Placental epithelial cell (primary cell): ENCODE measurements around a stretch of chr5.

DNA sequence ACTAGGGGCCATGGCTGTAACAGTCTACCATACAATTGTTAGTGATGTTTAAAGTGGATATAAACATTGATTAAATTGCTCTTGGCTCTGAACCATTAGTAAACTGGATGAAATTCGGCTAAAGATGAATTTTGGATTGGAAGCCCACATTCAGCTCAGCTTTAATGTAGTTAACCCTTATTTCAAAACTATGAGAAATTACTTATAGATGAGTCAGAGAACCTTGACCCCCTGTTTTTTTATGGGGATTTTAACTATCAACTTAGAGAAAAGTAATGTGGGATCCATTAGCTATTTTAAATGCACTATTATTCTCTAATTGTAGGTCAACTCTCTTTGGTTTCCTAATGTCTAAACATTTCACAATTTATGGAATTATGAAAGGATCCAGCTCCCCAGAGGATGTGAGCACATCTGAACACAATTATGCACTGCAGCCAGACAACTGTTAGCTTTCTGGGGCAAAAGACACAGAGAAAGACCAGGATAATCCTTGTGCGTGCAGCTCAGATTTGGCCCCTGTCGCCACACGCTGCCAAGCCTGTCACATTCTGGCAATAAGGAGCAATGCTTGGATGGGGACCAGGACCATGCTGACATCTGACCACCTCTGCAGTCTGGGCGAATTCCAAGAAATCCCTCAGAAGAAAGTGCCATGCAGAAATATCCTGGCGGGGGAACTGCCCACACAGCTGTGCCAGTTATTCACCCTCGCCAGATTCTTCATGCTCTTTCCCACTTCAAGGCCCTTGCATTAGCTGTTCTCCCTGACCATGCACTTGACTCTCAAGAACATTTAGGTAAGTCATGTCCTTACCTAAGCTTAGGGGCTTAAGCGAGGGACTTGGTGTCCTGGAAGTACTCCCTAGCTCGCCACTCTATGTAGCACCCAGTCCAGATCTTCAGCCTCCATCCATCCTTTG is 22.2 kb upstream of the CMBL start:
- CAGE, long polyA plus RNA: no peak

GRCh38 chr5:10352536-10353411 is 721 bp upstream of the MARCHF6 start:
- CAGE, long polyA plus RNA: no peak

DNA sequence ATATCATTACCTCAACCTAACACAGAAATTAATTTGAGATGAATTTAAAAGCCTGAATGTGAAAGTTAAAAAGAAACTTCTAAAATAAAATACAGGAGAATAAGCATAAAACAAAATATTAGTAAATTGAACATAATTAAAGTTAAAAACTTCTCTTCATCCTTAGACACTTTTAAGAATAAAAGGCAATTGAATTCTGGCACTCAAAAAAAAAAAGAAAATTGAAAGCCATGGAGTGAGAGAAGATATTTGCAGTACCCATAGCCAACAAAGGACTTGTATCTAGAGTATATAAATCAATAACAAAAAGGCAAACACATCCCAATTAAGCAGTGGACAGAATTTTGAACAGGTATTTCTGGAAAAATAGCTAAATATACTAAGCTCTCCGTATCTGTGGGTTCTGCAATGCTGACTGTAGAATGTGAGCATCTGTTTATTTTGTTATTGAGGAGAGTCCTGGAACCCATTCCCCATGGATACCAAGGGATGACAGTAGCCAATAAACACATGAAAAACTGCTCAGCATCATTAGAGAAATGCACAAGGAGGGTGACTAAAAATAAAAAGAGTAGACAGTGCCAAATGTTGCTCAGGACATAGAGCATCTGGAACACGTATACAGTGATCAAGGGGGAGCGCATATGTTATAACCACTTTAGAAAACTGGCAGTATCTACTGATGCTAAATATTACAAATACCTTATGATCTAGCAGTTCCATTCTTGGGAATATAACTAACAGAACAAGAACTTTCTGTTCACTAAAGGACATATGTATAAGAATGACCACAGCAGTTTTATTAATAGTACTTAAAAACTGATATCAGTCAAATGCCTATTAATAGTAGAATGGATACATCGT is 30.9 kb downstream of the MARCHF6 start:
- CAGE, long polyA plus RNA: no peak

GRCh38 chr5:10386748-10387244 is 33.3 kb downstream of the MARCHF6 start:
- CAGE, long polyA plus RNA: no peak

- CAGE, long polyA plus RNA: no peak
These were observed 18.8 kb downstream of the ROPN1L start for GRCh38 chr5:10460480-10460876.

- CAGE, long polyA plus RNA: no peak
These were observed 2.6 kb downstream of the ANKRD33B start for GRCh38 chr5:10566329-10567098.

DNA sequence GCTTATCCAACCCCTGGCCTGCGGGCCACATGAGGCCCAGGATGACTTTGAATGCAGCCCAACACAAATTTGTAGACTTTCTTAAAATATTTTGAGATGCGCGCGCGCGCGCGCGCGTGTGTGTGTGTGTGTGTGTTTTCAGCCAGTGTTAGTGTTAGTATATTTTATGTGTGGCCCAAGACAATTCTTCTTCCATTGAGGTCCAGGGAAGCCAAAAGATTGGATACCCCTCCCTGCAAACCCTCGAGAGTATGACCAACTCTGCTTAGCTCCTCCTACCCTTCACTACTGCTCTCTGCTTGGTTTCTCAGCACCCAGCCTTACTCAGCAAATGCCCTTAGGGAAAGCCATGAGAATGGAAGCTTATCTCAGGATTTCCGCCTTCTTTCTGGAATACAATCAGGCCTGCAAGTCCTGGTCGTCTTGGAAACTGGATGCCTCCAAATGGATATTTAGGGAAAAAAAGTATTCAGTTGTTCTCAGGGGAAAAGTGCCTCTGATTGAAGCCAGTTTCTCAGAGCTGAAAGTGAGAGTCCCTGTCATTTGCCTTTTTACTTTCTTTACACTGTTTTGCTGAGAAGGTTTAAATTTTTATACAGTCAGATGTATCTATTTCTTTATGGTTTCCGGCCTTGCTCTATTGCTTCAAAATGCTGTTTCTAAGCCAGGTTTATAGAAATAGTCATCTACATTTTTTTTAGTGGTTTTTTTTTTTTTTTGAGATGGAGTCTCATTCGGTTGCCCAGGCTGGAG is 26.8 kb downstream of the ANKRD33B start:
- CAGE, long polyA plus RNA: no peak

GRCh38 chr5:10680417-10681195 is 80.4 kb downstream of the DAP start:
- CAGE, long polyA plus RNA: no peak

DNA sequence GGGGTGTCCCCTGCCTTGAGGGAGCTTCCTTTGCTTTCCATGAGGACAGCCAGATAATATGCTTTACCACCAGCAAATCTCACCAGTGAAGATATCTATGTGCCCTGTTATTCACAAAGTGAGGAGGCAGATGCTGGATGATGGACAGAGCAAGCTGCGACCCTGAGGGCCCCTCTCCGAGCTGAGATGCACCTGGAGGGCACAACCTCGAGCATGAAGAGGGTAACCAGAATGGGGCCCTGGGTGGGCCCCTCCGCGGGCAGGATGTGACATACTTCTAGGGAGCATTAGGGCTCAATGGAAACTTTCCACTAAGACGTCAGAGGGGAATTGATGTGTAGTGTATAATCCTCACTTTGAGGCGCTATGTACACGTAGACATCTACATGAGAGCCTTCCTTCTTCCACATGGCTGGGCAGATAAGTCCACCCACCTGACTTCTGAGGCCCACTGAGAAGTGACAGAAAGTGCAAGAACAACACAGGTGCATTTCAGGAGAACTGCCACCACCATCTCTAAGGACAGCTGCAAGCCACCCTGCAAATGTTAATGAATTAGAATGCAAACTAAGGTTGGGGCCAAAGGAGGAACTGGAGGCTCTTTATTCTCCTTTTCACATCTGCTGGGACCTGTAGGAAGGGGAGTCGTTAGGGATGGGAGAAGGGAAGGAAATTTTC is 61.1 kb downstream of the DAP start:
- CAGE, long polyA plus RNA: no peak

DNA sequence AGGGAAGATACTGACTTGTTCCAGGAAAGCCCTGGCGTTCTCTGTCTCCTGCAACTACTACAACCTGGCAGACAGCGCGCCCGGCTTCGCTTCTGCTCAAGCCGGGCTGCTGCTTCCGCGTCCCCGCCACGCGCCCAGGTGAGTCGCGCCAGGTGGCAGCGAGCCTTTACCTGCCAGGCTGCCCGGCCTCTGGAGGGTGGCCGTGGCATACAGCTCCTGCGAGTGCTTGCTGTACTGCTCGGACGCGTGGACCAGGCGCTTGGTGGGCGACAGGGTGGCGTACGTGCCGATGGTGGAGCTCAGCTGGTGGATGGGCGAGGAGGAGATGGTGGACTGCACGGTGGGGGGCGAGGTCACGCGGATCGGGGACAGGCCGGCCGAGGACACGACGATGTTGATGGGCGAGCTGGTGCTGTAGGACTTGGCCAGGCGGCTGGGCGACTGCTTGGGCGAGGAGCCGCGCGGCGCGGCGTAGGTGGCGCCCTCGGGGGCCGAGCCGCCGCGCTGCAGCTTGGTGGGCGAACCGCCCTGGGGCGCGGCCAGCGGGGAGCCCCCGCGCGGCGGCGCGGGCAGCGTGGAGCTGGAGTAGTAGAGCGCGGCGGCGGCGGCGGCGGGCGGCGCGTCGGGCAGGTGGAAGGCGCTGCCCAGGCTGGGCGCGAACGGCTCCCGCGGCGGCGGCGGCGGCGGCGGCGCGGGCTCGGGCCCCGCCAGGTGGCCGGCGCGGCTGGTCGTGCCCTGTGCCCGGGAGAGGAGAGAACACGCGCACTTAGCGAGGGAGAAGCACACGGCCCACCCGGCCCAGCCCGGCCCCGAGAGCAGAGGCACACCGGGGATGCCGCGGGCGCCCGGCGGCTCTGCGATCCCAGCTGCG is 519.5 kb downstream of the CTNND2 start:
- CAGE, long polyA plus RNA: no peak

GRCh38 chr5:13498301-13498807 is 446.1 kb downstream of the DNAH5 start:
- CAGE, long polyA plus RNA: no peak

- CAGE, long polyA plus RNA: no peak
These were observed 760 bp upstream of the TRIO start for GRCh38 chr5:14142294-14142869.

GRCh38 chr5:14171557-14171902 is 28.4 kb downstream of the TRIO start:
- CAGE, long polyA plus RNA: no peak

DNA sequence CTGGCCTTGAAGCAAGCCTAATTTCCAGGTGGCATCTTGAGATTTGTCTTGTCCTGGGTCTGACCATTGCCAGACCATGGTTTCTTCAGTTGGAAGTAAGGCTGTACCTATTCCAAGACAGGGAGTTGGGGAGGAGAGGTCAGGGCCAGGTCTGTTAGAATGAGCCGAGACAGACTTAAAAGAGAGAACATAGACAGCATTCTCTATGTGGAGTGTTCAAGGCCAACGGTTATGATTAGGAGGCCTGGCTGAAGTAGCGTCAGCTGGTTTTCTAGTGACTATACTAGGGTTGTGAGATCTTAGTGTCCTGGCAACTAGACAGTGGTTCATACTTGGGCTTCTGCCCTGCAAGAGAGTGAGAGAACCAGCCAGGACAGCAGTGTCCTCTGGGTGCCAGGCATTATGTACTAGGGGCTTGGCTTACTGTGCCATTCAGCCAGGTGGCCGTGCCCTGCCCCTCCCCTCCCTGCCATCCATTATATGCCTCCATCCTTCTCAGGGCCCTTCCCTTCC is 56.7 kb downstream of the TRIO start:
- CAGE, long polyA plus RNA: no peak

DNA sequence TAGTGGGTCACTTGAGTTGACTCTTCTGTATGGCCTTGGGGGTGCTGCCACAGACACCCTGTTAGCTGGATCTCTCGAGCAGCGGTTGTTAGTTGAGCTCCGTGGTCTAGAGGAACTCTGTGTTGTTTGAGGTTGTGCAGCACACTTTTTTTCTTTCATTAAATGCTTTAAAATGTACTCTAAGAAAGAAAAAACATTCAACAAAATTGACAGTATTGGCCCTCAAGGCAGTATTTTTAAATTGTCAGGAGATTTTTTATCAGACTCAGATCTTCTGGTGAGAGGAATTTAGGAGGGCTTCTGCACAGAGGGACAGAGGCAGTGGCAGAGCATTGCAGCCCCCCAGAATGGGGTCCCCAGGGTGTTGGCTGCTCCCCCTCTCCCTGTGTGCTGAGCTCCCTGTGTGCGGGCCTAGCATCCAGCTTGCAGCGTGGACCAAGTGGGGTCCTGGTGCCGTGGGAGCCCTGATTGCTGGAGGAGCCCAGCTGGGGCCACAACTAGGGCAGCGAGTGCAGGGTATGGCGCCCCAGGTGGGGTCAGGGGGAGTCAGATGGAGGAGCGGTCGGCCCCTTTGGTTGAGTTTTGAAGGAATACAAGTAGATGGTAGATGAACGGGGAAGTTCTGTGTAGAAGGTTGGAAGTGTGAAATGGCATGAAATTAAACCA is 66.6 kb downstream of the TRIO start:
- CAGE, long polyA plus RNA: no peak

DNA sequence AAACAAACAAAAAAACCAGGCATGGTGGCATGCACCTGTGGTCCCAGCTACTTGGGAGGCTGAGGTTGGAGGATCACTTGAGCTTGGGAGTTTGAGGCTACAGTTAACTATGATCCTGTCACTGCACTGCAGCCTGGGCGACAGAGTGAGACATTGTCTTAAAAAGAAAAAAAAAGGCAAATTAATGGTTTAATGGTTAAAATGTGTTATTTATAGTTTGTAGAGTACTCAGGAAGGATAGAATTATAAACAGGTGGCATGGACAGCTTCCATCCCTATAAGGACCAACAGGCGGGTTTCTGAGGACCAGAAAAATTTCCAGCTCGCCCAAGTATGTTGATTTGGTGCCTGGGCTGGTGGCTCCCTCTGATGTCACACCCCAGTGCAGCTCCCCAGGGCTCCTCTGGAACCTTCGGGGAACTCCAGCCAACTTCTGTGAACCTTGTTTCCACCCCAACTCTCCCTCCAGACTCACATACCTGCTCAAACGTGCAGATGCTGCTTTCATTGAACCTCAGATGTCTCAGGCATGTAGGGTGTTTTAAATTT is 68.9 kb downstream of the TRIO start:
- CAGE, long polyA plus RNA: no peak

- CAGE, long polyA plus RNA: no peak
These were observed 115.6 kb downstream of the TRIO start for GRCh38 chr5:14258559-14259309.

GRCh38 chr5:14264478-14265121 is 121.5 kb downstream of the TRIO start:
- CAGE, long polyA plus RNA: no peak

GRCh38 chr5:14290540-14291563 is 147.7 kb downstream of the TRIO start:
- CAGE, long polyA plus RNA: no peak

DNA sequence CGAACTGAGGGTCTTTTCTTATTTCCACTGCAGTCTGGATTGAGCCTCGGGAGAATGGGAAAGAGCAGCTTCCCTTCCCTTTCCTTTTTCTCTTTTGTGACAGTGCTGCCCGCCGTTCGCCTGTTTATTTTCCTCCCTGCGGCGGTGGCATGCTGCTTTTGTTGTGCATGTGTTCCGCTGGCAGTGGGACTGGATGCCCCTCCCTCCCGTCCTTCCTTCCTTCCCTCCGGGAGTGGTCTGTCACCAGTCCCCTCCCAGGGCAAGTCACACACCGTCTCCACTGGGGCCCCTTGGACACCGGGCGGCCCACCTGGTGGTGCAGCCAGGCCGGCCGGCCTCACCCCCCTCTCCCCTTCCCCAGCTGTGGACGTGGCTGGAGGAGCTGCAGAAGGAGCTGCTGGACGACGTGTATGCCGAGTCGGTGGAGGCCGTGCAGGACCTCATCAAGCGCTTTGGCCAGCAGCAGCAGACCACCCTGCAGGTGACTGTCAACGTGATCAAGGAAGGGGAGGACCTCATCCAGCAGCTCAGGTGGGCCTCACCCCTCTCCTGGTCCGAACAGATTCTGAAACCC is 214.8 kb downstream of the TRIO start:
- CAGE, long polyA plus RNA: no peak